Measurements from ENCODE around the genes TMEM204 and HAGH.

- PRO-cap, result no peak
Measured at GRCh38 chr16:1473941-1474870, 622 bp downstream of the CLCN7 start.

DNA sequence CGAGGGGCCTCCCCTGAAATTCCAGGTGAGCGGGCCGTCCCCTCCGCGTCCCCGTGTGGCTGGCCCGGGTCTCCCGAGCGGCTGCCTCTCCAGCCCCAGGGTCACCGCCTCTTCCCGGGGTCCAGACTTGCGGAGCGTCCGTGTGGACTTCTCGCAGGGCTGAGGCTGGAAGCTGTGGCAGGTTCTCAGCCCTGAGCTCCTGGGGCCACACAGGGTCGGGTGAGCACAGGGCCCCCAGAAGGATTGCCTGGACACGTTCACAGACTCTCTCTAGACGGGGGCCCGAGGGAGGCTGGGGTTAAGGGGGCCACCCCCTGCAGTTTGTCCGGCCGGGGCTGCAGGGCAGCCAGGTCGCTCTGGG lies 7.5 kb downstream of the TELO2 start:
- PRO-cap, result no peak

DNA sequence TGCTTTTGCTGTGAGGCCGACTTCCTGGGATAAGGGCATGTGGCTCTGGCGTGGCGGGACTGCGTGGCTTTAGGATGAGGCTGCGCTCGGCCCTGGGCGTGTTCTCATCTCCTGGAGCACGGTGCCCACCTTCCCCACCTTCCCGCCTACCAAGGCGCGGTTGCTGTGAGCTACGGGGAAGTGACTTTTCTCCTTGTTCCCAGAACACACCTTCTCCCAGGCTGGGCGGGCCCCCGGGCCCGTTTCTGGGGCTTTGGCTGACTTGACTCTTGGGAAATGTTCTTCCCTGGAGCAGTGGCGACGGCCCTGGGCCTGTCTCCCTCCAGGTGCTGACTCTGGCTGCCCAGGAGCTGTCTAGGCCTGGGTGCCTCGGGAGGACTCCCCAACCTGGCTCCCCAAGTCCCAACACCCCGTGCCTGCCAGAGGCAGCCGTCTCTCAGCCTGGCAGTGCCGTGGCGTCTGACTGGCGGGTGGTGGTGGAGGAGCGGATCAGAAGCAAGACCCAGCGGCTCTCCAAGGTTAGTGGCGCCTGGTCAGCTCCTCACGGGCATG lies 12.0 kb downstream of the TELO2 start:
- PRO-cap, result no peak

DNA sequence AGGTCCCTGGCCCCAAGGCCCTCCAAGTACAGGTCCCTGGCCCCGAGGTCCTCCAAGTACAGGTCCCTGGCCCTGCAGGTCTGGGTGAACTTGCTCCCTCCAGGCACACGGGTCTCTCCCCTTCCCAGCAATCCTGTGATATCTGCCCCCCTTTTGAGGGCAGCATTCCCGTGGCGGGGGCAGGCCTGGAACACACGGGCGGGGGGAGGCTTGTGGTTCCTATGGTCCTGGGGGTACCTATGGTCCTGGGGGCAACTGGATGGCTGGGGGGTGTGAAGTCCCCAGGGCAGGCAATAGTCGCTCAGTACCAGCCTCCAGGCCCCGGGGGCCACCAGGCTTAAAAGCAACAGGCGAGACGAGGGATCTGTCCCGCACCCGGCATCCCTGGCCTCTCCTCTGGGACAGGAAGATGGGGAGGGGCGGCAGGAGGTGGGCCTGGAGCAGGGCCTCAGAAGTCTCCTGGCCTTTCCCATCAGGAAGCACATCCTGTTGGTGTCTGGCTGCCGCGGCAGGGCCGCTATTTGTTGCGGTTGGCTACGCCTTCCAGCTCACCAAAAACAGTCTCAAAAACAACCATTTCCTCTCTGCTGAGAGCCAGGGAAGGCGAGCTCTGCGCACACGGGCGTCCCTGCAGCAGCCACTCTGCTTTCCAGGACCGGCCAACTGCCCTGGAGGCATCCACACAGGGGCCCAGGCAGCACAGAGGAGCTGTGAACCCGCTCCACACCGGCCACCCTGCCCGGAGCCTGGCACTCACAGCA lies at the start of gene TMEM204:
TSS of gene TMEM204 (plus strand) at position 575 of the 761 bp plus-strand sequence.
- PRO-cap, result bidirectional peak, plus-strand start at position 590 of the sequence, minus-strand start at position 386 of the sequence

DNA sequence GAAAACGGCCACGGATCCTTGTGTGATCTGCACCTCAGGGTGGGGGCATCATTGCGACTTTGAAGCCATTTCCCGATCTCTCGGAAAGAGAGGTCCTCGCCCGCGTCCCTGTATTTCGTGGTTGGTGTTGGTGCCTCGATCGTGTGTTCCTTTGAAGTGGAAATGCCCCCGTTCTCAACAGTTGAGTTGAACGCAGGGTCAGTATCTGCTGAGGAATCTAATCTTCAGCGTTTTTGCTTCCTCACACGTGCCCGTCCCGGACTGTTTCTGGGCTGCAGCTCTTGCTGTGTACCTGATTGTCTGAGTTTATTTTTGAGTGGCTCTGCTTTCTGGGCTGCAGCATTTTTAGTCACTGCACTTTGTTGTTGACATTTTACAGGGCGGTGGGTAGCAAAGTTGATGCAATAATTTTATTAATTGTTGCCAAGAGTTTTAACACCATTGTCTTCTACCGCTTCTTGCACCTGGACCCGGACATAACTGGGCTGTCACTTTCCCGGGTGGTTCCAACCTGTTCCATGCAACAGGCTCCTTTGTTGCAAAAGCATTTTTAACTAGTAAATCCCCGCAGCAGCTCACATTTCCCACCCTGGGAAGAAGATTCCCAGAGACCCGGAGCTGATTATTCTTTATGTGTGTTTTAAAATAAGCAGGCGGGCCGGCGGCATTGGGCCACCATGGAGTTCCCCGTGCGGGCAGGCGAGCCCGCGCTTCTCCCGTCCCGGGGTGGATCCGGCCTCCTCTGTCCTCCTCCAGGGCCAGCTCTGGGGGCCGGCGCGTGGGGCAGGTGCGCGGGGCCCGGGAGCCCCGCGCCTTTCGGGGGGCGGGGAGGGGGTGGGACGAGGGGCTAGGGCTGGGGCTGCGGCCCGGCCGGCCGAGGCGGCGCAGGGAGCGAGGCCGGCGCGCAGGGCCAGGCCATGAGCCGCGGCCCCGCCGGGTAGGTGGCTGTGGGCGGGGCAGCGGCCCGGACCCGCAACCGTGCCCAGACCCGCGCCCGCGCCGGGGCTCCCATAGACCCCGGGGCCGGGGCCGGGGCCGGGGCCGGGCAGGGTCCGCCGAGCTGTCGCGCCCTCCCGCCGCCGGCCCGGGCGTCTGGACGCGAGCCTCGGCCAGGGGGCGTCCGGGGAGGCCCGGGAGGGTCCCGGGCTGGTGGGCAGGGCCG lies 1.5 kb downstream of the CRAMP1 start:
- PRO-cap, result no peak

GRCh38 chr16:1752378-1753181 lies 18.8 kb downstream of the NME3 start:
- PRO-cap, result no peak

- PRO-cap, result no peak
Measured at GRCh38 chr16:1763494-1764398, 7.6 kb downstream of the NME3 start.

DNA sequence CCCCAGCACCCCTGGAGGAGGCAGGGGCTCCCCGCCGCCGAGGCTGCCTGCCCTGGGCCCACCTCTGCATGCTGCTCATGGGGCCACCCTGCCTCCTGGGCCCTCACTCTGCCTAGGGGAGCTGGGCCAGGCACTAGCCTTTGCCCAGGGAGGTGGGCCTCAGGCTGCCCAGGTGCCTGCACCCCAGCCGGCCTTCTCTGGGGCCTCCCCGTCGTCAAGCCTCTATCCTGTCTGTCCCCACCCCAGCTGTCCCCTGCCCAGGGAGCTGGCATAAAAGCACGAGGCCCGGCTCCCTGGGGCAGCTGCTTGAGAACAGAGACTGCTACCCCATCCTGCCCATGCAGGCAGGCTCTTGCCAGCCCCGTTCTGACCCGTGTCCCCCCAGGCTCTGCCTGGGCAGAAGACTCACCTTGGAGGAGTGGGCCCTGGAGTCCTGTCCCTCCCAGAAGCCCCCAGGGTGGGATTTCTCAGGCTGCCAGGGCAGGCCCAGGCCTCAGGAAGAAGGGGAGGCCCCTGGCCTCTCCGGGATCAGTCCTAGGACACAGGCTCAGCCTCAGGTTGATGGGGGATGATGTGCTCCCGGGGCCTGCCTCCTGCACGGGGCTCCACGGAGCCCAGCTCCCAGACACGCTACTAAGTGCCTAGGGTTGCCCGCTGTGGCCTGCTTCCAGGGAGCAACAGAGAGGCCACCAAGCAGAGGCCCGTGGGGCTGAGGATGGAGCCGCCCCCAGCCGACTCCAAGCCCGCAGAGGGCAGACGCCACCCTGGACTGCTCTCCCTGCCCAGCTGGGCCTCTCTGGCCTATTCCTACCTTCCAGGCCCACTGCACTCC lies 2.0 kb downstream of the NME3 start:
- PRO-cap, result no peak

GRCh38 chr16:1775723-1776113 lies 2.8 kb upstream of the MRPS34 start:
- PRO-cap, result no peak

DNA sequence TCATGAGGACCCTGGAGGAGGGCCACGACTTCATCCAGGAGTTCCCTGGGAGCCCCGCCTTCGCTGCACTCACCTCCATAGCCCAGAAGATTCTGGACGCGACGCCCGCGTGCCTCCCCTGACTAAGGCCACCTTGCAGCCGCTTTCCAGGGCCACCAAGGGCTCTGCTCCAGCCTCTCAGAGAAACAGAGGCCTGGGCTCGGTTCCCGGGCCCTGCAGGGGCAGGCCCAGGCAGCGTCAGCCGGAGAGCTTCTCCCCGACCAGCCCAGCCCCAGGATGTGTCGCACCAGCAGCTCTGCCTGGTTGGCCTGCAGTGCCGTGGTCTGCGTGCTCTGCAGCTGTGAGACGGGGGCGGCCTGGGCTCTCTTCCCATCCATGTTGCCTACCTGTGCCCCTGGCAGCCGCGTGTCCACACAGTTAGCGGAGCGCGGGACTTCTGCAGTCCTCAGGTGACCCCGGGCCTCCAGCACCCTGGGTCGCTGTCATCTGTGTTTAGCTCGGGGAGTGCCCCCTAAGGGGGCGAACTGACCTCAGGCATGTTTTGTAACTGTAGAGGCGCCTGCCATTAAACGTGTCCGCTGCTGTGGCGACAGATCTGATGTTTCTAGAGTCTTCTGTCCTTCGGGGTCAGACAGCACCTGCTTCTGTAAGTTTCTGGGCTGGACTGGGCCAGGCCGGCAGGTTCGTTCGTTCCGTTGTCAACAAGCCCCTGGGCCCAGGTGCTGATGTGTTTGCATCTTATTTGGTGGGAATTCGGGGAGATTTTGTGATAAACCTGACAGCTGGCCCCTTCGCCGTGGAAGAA lies 4.7 kb downstream of the IGFALS start:
- PRO-cap, result no peak

GRCh38 chr16:1825801-1826015 lies 917 bp downstream of the HAGH start:
- PRO-cap, result no peak

DNA sequence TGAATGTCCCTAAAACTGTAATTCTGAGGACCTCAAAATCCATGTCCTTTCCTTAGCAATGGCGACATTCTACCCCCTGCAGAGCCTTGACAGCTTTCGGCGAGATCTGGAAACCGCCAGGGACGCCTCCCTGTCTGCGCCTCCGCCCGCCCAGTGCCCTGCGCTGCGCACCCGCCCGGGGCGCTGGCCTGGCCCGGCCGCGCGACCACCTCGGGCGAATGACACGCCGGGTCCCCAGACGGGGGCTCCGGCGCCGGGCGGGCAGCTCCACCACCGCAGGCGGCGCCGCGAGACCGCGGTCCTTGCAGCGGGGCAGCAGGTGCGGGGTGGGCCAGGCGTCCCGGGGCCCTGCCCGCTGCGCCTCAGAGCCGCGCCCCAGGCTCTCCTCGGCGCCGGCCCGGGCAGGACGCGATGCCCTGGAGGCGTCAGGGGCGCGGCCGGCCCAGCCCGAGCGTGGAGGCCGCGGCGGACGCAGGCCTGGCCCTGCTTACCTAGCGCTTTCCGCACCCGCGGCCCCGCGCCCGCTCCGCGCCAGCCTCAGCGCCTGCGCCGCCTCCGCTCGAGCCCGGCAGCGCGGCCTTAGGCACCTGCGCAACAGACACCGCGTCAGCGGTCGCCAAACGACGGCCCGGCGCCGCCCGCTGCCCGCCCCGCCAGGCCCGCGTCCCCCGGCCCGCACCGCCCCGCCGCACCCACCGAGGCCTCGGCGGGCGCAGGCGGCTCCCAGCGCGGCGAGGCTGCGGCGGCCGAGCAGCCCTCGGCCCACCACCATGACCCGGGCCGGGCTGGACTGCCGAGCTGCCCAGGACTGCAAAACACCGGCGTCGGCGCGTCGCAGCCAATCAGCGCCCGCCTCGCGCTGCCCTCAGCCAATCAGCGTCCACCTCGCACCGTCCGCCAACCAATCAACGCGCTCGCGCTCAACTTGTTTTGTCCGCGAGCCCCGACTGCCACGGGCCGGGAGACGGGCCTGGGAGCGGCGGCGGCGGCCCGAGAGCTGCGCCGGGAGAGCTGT lies at the start of gene HAGH:
TSS of gene HAGH (minus strand) at position 810 of the 1,015 bp plus-strand sequence.
- PRO-cap, result bidirectional peak, plus-strand start at position 960 of the sequence, minus-strand start at position 810 of the sequence

- PRO-cap, result no peak
Measured at GRCh38 chr16:1830110-1830872, 3.3 kb downstream of the FAHD1 start.

DNA sequence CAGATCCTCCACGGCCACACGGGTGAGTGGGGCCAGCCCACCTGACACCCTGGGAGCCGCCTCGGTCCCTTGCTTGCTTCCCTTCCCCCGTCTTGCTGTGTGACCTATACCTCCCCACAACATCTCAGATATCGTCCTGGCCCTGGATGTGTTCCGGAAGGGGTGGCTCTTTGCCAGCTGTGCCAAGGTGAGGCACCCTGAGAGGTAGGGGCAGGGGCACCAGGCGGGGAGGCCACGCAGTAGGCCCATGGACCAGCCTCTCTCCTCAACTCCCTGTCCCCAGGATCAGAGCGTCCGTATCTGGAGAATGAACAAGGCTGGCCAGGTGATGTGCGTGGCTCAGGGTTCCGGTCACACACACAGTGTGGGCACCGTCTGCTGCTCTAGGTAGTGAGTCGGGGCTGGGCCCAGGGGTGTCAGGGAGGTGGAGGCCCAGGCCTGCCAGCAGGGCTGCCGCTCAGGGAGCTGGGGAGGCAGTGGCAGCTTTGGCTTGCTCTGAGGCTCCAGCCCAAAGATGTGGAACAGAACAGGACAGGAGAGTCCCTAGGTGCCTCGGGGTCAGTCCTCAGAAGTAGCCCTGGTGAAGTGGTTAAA lies 4.2 kb downstream of the TBL3 start:
- PRO-cap, result no peak

DNA sequence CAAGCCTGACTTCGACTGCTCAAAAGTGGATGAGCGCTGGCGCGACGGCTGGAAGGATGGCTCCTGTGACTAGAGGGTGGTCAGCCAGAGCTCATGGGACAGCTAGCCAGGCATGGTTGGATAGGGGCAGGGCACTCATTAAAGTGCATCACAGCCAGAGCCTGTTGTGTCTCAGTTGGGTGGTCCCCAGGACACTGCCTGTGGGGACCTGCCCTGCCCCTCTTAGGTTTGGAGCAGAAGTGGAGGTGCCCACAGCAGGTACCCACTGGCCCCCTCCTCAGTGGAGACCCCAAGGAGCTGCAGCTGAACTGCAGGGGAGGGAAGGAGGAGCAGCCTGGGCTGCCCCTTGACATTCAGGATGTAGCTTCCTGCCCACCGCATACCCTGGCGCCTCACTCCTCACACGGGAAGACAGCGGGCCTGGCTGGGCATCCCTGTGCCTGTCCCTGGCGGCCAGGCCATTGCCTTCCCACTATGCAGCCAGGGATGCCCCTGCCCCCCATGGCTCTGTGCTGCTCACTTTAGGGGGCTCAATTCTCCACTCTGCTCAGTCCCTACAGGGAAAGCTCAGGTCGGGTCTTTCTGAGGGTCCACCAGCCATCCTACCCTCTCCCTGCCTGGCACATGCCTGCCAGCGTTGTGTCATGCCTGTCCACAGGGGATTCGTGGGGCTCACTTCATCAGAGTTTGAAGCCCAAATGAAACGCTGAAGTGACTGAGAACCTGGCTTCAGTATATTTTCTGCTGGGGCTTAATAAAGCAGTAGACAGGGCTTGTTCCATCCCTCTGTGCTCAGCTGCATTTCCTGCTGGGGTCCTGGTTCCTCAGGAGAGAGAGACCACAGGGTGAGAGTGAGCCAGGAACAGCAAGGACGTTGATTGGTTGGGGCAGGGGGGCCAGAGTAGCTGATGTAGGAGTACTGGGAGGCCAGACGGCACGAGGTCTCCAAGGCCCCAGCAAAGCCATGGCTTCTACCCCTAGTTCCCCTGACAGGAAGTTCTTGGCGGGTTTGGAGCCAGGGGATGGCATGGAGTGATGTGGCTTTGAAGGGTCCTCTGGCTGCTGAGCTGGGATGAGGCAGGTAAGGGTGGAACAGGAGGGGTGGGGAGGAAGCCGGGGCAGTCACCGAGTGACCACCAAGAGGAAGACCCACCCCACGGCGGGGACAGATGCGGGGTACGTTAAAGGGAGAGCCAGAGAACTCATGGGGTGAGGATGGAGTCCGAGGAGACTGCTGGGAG lies 2.4 kb downstream of the GFER start:
- PRO-cap, result no peak

DNA sequence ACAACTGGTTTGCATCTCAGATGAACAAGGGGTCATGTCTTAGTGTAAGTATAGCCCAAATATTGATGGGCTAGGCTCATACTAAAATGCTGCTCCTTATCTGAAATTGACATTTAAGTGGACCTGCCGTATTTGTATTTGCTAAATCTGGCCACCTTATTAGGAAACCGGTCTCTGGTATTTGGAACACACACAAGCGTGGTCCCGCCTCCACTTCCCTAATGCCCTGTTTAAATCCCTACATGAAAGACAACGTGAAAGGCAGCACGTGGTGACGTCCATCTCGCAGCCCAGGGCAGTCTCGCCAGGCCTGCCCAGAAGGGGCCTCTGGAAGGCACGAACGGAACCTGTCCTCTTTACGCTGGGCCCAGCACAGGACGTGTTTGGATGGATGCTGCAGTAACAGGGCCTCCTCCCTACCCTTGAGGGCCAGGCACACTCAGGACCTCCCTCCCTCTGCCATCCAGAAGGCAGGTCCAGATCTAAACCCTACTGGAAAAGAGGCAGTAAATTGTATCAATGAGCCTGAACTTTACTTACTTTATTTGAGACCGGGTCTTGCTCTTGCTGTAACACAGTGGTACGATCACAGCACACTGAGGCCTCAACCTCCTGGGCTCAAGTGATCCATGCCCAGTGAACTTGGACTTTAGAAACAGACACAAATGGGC lies 9.4 kb upstream of the NPW start:
- PRO-cap, result no peak

DNA sequence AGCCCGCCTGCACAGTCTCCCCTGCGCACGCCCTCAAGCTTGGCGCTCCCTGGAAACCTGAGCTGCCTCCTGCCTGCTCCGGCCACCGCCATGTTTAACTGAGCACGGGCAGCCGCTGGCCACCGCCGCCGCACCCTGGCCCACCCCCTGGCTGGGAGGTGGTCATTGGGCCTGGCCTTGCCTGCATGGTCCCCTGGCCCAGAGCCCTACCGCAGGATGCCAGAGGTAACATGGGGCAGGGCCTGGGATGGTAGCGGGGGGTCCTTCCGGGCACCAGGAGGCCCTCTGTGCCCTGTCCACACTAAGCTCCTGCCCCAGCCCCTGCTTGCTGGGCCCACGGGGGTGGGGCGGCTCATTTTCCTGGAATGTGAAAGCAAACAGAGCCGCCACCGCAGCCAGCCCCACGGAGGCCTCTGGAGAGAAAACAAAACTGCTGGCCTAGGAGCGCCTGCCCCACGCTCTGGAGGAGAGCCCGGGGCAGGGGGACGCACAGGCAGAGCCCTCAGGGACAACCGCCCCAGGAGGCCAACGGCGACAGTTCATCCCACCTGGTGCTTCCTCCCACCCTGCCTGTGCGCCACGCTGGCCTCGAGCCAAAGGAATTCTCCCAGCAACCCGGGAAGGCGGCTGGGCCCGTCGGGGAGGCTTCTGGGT lies 8.9 kb downstream of the NHERF2 start:
- PRO-cap, result bidirectional peak, plus-strand start at position 427 of the sequence, minus-strand start at position 323 of the sequence

- PRO-cap, result no peak
Measured at GRCh38 chr16:2041907-2042485, 5.6 kb downstream of the NTHL1 start.

GRCh38 chr16:2088937-2090062 lies 41.5 kb downstream of the TSC2 start:
- PRO-cap, result no peak

- PRO-cap, result bidirectional peak, plus-strand start at chr16:2091433, minus-strand start at chr16:2091176
Measured at GRCh38 chr16:2090626-2091293, 43.0 kb downstream of the TSC2 start.